UCH-1 (cell line): Measurements from ENCODE around the genes POLDIP3 and MPPED1.

DNA sequence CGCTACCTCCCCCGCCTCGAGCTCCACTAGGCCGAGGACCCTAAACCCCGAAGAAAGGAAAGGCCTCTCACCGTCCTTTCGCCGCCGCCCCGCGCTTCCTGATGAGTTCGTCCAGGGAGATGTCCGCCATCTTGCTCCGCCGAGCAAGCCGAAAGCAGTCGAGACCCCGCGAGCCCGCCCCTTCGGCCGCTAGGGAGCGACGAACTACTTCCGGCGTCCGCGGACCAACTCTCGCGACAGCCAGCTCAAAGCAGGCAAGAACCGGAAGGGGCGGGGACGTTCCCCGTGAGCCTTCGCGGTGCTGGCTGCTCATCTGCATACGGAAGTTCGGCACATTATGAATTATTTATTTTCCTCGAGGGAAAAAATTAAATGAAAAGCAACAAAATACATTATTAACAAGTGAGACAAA is at the start of gene POLDIP3:
POLDIP3 (minus strand) TSS at position 156 of the 412 bp plus-strand sequence.
- RRBS, result 5% methylated on average over 7 of the region's 39 CpGs

DNA sequence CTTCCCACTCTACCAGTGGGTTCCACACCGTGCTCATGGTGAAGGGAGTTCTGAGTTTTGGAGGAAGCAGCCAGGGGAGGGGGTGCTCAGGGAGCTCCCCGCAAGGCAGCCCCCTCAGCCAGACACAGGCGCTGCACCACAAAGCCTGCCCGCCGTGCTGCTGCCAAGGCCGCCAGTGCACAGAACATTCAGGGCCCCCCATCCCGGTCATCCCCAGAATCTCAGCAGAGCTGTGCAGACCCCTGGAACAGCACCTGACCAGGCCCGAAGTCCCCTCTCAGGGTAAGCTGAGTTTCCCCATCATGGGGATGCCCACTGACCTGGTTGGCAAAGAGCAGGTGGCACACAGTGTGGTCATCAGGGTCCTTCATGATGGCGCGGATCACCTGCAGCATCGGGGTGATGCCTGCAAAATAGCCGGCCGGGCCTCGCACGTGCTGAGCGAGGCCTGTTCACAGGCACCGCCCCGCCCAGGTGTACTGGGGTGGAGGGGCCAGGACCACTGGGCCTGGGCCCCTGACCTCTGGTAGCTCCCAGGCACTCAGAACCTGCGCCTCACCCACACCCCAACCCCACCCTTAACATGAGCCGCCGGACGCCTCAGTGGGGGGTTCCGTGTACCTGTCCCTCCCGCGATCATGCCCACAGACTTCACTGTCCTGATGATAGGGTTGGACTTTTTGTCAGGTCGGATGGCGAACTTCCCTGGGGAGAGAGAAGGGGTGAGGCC is 12.5 kb upstream of the POLDIP3 start:
- RRBS, result no CpG with 5 or more reads among the region's 27 CpGs

GRCh38 chr22:42742920-42743344 is 22.3 kb upstream of the A4GALT start:
- RRBS, result no CpG with 5 or more reads among the region's 9 CpGs

DNA sequence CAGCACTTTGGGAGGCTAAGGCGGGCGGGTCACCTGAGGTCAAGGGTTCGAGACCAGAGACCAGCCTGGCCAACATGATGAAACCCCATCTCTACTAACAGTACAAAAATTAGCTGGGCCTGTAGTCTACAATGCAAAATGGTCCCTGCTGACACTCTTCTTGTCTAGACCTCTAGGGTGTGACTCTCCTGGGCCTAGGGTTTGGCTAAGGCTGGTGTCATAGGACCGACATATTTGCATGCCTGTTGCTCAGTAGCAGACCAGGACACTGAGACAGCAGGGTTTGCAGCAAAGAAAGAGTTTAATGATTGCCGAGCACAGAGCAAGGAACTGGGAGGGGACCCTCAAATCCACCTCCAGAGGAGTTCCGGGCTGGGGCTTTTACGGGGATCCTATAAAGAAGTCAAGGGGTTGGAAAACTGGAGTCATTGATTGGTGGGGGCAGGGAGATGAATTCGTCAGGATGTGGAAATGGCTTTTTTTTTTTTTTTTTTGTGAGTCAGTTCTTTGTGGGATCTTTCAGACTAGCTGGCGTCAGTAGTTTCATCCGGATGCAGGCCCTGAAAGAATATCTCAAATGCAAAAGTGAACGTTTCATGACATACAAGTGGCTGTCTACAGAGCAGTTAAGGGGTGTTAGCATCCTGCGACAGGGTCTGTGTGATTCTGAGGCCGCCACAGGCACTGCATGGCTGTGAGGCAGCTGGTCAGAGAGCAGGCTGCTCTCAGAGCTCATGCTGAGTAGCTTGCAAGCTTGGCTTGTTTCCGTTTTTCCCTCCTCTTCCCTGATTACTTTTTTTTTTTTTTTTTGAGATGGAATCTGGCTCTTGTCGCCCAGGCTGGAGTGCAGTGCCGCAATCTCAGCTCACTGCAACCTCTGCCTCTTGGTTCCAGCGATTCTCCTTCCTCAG is 27.3 kb upstream of the A4GALT start:
- RRBS, result no CpG with 5 or more reads among the region's 17 CpGs

GRCh38 chr22:42849027-42849643 is 7.9 kb downstream of the ARFGAP3 start:
- RRBS, result no CpG with 5 or more reads among the region's 6 CpGs

DNA sequence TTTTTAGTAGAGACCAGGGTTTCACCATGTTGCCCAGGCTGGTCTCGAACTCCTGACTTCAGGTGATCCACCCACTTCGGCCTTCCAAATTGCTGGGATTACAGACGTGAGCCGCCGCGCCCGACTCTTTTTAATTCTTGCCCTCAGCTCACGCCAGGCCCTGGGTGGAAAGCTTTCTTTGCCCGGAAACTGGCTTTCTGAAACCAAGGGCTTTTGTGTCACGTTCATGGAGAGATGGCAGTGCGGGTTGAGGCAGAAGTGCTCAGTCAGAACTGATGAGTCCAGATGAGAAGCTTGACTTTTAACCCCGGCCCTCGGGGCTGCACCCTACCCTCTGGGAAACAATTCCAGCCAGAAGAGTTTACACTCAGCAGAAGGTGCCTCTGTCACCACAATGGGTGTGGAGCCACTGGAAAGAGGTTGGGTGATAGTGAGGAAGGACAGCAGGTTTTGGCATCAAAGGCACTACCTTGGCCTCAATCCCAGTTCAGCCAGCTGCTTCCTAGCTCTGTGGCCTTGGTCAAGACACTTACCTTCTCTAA is 852 bp upstream of the ARFGAP3 start:
- RRBS, result no CpG with 5 or more reads among the region's 13 CpGs

DNA sequence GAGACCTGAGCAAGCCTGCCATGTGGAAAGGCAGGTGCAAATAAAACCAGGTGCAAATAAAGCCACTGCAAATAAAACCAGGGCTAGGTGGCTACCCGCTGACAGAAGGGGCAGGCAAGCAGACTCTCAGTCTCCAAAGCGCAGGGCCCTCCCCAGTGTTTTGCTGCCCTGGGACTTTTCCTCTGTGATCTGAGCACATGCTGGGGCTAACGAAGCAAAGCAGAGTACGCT is 22.5 kb upstream of the ARFGAP3 start:
- RRBS, result no CpG with 5 or more reads among the region's 4 CpGs

DNA sequence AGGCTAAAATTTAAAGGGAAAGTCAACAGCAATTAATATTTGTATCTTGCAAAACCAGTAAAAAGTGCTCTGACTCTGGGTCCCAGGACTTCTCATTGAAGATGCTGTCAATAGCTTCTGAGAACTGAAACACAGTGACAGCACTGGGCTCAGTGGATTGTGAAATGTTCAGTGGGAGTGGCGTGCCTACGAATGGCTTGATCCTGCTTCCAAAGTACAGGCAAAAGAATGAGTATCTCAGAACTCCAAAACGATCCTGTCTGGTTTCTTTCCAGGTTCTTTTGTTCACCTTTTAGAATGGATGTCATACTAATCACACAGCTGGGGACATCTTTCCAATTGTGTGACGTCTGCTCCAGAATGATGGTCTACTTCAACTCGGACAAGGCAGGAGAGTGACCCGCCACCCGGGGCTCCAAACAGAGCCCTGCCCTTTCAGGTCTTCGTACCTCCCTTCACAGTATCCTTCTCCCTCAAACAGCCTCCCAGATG is 72.3 kb upstream of the ARFGAP3 start:
- RRBS, result no CpG with 5 or more reads among the region's 8 CpGs

DNA sequence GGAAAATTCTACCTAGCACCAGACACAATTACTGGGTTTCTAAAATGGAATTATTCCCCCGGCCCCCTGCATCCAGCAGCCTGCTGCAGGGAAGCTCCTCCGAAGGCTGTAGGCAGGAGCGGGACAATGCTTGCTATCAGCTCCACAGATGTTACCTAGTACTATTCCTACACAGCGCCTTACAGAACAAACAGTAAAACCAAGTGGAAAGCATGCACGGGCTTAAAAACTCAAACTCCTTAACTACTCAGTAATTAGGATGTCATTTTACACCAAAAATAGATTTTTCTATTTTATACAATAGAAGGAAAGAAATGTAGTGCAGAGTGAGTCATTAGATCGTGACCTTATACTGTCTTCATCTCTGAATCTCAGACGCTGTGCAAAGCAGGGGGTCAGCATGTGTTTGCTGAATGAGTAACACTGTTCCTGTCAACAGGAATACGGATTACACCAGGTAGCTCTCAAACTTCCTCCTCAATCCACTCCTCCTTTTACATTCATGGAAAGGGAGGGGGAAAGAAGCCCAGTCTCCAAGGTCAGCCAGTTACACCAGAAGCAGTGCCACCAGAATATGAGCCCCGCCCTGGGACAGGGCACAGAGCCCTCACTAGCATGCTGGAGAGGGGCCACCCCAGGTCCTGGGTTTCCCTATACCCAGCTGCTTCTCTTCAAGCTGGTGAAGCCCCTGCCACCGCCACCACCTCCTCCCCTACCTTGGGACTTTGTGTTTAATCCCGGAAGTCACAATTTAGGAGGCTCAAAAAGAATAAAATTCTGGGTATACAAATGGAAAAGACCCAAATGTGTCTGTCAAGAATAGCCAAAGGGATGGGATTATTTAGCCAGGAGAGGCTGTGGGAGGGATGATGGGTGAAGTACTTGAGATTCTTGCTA is 74.7 kb downstream of the PACSIN2 start:
- RRBS, result 0% methylated on average over 1 of the region's 11 CpGs

DNA sequence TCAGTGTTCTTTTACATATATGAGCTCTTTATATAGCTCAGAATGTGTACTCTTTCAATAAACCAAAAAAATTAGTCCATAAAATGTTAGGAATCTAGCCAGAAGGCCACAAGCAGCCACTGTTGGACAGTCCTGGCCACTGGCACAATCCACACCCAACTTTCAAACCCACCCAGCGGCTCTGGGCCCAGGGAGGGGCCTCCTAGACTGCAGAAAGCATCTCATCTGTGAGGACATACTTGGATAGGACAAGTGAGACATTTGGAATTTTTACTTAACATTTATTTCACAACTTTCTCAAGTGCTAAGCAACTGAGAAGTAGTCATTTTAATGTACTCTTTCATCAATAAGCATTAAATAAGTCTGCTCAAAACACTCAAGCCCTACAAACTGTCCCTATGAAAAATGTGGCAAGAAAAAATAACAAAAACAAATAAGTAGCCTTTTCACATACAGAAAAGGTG is 6.4 kb downstream of the PACSIN2 start:
- RRBS, result no CpG with 5 or more reads among the region's 1 CpG

DNA sequence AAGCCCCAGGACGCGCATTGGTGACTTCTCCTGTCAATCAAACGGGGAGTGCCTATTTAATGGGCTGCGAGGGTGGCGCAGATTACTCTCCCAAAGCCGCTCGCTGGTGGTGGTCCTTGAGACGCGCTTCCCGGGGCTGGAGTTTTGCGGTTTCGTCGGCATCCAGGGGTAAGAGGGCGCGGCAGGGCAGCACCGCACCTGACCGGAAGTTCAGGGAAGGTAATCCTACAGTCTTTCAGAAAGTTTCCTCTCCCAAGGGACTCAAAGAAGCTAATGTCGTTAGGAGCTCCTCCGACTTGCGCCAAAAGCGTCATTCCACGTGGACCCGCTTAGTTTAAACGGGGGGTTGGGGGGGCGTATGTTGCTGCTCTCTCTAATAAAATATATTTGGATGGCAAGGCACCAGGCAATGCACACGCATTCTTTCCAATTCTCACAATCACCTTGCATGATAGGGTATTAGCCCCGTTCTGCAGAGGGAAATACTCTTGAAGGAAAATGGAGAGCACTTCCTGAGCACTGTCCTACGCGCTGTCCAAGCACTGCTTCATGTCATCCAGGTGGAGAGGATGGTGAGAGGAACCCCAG is 445 bp upstream of the PACSIN2 start:
- RRBS, result 2% methylated on average over 8 of the region's 29 CpGs

DNA sequence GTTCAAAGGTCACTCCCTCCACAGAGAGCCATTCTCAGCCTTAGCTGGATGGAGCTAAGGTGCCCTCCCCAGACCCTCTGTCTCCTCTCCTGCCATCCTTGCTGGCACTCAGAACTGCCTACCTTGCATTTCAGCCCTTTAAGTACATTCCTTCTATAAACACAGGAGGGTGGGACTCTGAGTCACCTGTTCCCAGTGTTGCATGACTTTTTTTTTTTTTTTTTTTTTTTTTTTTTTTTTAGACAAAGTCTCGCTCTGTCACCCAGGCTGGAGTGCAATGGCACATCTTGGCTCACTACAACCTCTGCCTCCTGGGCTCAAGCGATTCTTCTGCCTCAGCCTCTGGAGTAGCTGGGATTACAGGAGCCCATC is 8.5 kb downstream of the TTLL1 start:
- RRBS, result no CpG with 5 or more reads among the region's 2 CpGs

GRCh38 chr22:43118771-43119838 is 8.6 kb downstream of the BIK start:
- RRBS, result no CpG with 5 or more reads among the region's 16 CpGs

GRCh38 chr22:43171002-43171287 is 16.0 kb downstream of the TTLL12 start:
- RRBS, result no CpG with 5 or more reads among the region's 8 CpGs

DNA sequence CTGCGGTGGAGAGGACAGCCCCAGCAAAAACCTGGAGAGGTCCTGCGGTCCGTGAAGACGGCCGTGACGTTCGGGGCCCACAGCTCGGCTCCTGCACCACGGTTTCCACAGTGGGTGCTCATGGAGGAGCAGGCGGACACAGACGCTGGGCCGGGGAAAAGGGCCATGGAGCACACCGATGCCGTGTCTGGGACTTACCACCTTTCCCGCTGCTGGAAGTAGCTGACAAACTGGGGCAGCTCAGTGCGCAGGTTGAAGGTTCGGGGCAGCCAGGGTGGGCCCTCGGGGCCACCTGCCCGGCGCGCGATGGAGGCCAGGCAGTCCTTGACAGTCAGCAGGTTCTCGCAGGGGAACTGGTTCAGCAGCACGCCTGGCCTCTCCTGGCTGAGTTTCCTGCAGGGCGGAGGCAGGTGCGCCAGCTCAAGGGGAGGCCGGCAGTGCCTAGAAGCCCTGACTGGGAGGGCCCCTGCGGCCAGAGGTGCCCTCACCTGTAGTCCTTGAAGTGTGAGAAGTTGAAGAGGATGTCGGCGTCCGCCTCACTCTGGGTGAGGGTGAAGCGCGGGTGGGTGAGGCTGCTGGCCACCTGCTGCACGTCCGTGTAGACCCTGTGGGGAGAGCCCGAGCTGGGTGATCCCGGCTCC is 12.8 kb downstream of the TTLL12 start:
- RRBS, result no CpG with 5 or more reads among the region's 37 CpGs

DNA sequence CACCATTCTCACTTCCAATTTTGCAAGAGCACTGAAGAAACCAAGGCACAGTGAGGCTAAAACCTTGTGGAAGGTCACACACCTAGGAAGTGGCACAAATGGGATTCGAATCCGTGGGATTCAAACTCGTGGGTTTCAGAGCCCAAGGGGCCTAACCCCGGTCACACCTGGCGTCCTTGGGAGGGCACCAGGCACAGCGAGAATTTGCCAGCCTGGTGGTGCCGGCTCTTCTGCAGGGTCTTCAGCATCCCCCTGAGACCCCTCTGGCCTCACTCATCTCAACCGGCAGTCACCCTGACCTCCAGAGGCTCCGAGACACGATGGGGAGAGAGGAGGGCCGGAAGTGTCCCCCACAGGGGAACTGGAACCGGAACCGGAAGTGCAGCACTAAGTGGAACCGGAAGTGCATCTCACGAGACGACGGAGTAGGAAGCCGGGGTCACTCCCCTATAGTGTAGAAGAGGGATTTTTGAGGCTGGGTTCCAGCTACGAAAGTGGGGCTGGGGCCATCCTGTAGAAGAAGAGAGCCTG is 22.4 kb downstream of the SCUBE1 start:
- RRBS, result 92% methylated on average over 6 of the region's 19 CpGs

GRCh38 chr22:43399247-43399739 is 12.5 kb upstream of the MPPED1 start:
- RRBS, result no CpG with 5 or more reads among the region's 10 CpGs

DNA sequence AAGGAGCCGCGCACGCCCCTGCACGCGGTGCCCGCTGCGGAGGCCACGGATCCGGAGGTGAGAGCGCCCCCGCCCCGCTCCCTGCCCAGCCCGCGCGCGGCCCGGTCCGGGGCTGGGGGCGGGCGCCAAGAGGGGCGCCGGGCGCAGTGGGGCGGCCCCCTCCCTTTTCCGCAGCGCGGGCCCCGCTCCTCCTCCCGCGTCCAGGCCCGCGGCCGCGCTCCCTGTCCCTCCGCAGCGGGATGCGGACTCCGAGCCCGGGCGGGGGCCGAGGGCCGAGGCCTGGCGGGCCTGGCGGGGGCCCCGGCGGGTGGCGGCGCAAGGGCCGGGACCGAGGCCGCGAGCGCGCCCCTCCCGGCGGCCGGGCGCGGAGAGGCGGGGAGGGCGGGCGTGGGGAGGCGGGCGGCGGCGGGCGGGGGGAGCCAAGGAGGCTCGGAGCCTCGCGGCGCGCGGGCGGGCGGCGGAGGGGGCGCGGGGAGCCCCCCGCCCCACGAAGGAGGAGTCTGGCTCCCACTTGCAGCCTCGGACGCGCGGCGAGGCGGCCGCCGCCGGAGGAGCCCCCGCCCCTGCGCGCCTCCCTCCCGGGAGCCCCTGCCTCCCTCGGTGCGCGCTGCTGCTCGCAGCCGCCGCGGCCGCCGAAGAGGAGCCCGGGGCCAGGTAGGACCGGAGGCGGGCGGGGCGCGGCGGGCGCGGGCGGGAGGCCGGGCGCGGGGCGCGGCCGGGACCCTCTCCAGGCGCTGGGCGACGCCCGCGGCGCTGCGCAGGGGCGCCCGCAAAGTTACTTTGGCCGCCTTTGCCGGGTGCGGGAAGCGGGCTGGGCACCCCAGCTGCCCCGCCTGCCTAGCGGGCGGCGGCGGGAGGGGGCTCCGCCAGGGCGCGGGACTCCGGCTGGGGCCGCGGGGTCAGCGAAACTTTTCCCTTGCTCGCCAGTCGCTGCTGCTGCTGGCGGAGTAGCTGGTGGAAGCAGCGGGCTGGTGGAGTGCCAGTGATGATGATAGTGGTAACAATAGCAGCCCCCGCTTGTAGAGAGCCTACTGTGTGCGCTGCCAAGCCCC is at the start of gene MPPED1:
MPPED1 (plus strand) TSS at position 510 of the 1,052 bp plus-strand sequence.
- RRBS, result 3% methylated on average over 63 of the region's 149 CpGs

- RRBS, result no CpG with 5 or more reads among the region's 11 CpGs
These were observed 14.7 kb upstream of the EFCAB6 start for GRCh38 chr22:43826704-43827260.

DNA sequence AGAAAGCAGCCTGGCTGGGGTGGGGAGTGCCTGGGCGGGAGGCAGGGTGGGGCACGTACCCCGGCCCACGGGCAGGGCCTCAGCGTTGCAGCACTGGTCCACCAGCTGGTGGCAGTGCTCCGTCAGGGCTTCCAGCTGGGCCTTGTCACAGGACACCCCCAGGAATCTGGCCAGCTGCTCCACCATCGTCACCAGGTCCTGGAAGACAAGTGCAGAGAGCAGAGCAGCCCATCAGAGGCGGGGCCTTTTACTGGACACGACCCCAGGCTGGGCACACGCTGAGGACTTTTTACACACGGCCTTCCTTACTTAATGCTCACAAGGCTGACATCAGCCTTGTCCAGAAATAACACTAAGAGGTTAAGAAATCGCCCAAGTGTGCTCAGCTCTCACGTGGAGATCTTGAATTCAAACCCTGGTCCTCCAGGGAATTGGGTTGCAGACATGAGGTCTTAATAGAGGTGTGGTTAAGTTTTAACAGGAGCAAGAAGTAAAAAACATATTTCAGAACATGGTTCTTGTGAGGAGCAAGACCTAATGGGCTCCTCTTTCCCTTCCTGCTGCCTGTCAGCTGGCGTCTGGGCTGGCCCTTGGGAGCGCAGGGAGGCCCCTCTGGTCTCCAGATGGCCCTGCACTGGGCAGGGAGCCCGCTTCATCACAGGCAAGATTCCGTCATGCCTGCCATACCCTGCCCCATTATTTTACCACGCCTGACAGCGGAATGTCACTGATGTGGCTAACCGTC is 17.1 kb upstream of the EFCAB6 start:
- RRBS, result 53% methylated on average over 3 of the region's 20 CpGs